Camera-type eye (tissue), 1 donor: ENCODE results near the genes KIF5C and LYPD6B.

GRCh38 chr2:144481988-144482223 lies 38.0 kb downstream of the ZEB2 start:
- RAMPAGE, long total RNA = no peak

DNA sequence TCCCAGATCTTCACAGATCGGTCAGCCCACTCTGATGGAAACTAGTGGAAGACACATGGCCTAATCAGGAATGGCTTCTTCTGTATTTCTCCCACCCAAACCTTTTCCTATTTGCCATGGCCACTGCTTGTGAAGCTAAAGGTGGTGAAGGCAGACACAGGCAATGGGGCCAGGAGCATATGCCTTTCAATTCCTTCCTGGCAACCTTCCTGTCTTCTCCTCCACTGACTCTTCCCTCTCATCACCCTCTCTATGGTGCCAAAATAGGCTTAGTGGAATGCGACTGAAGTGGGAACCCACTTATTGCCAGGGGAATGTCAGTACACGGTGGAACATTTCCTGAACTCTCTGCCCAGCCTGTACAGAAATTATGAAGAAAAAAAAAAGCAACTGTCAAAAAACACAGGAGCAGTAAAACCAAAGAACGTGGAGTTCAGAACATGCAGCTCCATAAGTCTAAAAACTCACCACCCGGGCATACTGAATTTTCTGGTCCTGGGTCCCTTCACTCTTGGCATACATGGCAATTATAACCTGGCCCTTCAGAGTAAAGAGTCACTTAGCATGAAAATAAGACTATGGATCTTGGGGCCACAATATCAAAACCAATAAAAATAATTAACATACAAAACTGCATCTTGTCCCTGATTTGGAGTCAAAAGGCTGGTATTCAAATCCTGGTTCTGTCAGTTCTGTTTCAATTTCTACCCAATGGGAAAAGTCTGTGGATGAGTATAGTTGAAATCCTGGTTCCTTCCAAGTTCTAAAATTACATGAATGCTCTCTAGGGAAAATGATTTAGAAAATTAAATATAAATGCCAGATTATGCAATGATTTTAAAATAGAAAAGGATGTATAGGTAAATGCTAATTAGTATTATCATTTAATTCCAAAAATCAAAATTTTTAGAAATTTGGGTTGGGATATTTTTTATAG lies 35.2 kb downstream of the ZEB2 start:
- RAMPAGE, long total RNA = no peak

- RAMPAGE, long total RNA = no peak
Observed at GRCh38 chr2:144518665-144518973, 1.3 kb downstream of the ZEB2 start.

DNA sequence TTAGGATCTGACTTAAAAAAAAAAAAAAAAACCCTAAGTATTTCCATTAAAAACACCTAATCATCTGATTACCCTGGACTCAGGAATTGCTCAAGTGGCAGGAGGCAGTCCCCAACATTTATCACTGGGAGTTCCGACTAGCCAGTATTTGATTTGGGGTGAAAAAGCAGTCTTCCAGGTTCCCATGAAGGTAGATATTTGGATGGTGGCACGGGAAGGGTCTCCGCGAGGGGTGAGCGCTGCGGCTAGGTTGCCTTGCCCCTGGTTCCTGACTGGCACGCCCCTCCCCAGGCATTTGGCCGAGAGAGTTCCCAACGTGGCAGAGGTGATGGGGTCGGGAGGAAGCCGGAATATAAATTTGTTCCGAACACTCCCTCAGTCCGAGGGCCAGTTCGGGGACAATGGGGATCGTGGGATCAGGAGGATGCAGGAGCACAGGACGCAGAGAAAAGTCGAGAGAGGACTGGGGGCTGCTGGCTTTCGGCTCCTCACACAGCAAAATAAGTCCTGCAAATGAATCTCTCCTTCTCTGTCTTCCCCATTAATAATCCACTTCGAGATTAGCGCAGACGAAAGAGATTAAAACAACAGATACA lies 2.8 kb upstream of the ZEB2 start:
- RAMPAGE, long total RNA = no peak

GRCh38 chr2:144529877-144530169 lies 9.9 kb upstream of the ZEB2 start:
- RAMPAGE, long total RNA = no peak

- RAMPAGE, long total RNA = no peak
Observed at GRCh38 chr2:144648935-144649401, 129.0 kb upstream of the ZEB2 start.

- RAMPAGE, long total RNA = no peak
Observed at GRCh38 chr2:144693160-144693825, 173.4 kb upstream of the ZEB2 start.

- RAMPAGE, long total RNA = no peak
Observed at GRCh38 chr2:144999022-144999855, 479.3 kb upstream of the ZEB2 start.

GRCh38 chr2:145692787-145693492 lies 1173.0 kb upstream of the ZEB2 start:
- RAMPAGE, long total RNA = no peak

DNA sequence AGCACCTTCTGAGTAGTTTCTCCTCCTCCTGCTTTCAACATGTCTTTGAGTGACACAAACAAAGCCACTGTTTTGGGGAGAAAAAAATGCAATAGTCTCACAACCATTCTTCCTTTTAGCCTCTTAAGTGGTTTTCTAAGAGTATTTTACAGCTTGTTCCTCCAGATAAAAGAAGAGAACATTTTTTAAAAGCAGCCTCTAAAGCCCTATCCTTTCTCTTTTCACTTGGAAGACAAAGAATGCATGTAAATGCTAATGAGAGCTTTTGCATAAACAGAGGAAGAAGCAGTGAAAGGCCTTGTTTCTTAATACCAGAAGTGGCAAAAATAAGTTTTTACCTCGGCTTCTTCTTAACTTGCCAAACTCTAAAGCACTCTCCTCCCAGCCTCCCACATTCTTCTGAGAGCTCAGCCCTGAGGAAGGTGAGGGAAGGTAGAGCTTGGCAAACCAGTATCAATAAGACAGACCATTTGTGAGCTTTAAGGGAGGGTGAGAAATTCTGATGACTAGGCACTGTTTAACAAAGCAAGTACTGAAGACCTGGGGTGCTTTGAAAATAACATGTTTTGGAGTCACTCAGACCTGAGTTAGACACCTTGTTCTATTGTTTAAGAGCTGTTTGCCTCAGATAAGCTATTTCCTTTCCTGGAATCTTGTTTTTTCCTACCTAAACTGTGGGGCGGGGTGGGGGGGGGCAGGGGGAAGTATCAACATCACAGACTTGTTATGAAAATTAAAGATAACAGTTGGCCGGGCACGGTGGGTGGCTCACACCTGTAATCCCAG lies 1304.2 kb upstream of the ACVR2A start:
- RAMPAGE, long total RNA = no peak

GRCh38 chr2:147297688-147298386 lies 547.0 kb upstream of the ACVR2A start:
- RAMPAGE, long total RNA = no peak

- RAMPAGE, long total RNA = no peak
Observed at GRCh38 chr2:147449318-147450184, 395.3 kb upstream of the ACVR2A start.

DNA sequence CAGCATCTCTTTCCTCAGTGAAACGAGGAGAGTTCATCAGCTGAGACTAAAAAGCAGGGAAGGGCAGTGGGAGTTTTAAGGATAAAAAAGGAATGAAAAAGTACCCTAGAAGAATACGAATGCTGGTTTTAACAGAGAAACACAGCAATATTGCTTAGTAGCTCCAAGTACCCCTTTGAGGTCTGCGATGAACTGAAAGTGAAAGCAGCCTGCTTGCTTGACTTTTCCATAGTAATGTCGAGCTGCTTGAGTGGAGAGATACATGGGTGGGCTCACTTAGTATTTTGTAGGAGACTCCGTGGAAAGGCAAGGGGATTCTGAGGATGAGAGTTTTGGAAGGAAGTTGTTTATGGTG lies 91.6 kb upstream of the EPC2 start:
- RAMPAGE, long total RNA = no peak

GRCh38 chr2:148646352-148646707 lies 1.8 kb downstream of the EPC2 start:
- RAMPAGE, long total RNA = no peak

DNA sequence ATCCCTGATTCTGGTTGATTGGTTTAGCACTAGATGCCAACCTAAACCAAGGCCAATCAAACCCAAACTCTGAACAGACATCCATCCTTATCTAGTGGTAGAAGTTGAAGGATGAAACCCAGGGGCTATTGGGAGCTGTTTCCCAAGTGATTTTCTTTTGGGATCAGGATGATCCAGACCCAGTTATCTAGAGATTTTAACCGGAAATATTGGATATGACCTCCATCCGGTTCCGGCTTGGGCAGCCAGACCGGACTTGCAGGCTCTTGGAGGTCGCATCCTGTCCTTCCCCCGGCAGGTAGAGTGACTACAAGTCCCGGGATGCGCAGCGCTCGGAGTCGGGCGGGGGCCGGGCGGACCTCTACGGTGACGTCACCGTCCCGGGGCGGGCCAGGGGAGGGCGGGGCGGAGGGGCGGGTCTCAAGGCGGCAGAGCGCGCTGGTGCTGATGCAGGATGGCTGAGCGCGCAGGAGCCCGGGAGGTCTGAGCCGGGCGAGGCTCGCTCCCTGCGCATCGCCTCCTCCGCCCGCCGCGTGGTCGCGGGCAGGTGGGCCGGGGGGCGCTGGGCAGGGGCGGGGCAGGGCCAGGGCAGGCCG lies at the start of gene KIF5C:
Gene KIF5C (plus strand): TSS at position 431 of the 596 bp plus-strand sequence.
- RAMPAGE, long total RNA = no peak

DNA sequence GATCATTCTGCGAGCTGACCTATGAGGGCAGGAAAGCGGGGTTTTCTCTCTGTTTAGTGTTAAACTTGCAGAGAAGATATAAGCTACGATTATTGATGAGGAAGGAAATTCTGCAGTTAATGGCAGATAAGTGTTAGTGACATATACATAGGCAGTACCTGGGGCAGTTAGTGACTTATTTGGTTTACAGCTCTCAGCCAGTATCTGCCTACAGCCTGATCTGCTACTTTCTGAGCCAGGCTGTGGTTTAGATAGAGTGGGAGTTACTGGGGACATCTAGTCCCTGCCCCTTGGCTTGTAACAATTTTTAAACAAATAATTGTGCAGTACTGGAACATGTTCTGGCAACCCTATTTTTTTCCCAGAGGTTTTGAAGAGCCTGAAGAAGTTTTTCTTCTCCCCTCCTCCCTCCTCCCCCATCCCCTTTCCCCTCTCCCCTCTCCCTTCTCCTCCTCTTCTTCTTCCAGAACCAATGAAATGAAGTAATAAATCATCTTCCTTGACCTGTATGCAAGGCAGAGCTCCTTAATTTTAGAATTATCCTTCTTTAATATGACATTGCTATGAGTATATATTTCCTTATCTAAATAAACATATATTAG lies 2.4 kb downstream of the KIF5C start:
- RAMPAGE, long total RNA = no peak

DNA sequence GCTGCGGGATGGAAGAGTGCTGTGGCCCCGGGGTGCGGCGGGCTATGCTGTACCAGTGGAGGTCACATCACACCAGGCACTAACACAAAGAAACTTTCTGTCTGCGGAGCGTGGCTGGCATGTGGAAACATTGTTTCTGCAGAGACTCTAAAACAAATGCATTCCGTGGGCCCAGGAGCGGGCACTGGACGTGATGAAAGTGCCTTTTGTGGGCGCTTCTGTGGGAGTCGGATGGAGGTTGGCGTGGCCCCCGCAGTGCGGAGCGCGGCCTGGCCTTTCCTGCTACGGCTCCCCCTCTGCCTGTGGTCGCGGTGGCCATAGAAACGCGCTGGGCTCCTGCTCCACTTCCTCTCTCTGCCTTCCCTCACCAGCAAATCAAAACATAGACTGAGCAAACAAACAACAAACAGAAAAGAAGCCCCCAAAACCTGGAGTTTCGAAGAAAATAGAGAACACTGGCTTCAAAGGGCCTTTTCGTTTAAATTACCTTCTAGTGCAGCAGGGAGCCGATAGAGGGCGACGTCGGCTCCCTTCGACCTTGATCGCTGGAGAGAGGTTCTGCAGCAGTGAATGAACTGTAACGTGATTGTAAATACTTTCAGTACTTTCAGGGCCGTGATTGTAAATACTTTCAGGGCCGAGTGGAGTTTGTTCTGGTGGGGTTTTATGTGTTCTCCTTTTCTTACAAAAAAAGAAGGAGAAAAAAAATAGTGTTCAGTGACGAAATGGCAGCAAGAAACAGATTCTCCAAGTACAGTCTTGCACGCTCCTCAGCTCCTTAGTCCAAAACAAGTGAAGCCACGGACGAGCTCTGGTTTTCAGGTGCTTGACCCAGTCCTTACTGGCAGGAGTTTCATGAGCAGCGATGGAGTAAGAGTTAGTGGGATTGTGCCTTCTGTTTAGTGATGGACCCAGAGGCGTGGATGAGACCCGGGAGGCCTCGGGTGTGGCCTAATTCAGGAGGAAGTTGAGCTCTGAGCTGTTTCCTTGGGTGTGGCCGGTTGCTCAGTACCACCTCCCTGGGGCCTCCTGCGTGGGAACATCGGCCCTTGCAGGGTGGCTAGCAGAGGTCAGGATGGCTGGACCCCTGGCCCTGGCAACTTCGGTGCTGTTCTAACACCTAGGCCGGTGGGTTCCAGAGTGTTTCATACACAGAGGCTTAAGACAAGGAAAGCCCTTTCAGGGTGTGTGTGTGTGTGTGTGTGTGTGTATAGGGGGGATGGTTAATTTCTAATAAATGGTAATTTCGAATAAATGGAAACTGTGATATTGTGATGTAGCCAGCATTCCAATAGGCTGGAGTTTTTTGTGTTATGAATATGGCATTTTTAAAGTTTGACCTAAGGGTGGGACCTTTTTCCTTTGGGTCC lies 51.8 kb downstream of the KIF5C start:
- RAMPAGE, long total RNA = no peak

DNA sequence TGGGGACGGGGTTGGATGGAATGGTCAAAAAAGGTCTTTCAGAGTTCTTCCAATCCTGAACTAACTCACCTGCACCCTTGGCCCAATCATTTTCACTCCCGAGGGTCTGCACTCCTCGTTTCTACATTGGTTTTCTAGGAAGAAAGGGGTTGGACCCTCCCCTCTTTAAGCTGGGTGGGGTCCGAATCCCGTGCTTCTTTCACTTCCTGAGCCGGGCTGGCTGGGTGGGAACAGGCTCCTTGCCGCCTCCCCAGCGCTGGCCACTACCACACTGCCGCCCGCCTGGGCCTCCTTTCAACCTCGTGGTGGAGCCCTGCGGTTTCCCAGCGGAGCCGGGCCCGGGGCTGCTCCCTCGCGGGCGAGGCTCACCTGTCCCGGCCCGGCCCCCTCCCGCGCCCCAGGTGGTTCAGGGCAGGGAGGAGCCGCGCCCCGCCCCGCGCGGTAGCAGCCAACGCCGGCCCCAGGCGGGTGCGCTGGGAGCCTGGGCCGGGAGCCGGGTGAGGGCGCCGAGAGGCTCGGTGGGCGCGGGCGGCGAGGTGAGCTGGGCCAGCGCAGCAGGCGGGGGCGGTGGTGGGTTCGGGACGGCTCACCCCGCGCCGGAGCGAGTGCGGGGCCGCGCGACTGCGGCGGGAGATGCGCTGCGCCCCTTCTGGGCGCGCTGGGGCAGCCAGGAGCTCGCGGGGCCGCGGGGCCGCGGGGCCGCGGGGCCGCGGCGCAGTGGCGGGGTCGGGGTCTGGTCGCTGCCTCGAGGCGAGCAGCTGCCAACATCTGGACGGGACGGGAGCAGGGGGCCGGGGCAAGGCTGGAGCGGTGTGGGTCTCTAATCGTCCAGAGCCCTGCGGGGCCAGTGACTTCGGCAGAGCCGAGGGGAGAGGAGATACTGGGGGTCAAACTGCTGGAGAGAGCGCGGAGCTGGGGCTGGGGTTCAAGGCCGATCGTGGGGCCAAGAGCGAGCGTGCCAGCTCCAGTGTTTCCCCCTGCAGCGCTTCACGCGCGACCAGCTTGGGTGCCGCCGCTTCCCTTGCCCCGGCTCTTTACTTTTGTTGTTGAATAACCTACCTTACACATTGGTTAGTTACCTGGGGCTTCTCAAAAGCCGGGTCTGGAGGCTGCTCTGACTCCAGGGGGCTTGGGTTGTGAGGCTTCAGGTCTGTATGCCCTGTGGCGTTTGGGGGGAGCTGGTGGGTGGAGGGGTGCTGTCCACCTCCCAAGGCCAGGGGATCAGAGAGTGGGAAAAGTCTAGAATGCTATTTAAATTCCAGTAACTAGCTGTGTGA lies at the start of gene LYPD6B:
Gene LYPD6B (plus strand): TSS at position 434 of the 1,277 bp plus-strand sequence.
- RAMPAGE, long total RNA = no peak

DNA sequence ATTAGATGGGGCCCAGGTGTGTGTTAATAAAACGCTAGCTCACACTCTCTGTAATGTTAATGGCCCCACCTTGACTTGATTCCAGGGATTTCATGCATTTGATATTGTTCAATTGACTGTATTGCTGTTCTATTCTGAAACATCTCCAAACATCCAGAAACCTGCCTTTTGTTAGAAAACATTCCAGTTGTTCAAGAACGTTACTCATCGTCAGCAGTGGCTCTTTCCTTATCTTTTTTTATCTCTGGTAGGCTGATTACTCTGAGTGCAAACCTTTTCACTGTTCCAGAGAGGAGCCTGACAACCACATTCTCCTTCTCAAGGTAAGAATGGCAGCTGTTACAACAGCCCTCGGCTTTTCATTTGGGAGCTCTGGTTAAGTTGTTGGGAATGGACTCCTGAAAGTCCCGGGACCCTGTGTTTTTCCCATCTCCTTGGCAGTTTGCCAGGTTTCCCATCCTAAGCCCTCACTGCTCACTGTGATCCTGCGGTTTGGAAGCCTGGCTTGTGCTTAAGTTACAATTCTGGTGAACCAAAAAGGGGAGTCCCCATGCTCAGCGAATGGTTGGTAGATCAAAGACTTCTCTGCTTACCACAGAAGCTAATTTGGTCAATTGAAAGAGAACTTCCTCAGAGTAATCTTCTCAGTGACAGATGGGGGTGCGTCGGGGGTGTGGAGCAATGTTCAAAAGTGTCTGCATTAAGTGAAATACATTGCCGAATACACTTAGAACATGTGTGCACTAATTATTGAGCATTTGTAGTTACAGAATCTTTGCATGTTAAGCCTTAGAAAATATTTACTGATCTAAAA lies 122.2 kb downstream of the LYPD6B start:
- RAMPAGE, long total RNA = no peak

GRCh38 chr2:149166955-149167491 lies 128.5 kb downstream of the LYPD6B start:
- RAMPAGE, long total RNA = no peak